HT1080 (cell line): ENCODE measurements around a stretch of chr2.

GRCh38 chr2:85761712-85762093, 7.9 kb downstream of the ATOH8 start:
RAMPAGE:
- cytosol, long total RNA: no peak
- long total RNA: no peak
- nucleus, long total RNA: no peak

GRCh38 chr2:85768707-85769148, 14.9 kb downstream of the ATOH8 start:
RAMPAGE:
- cytosol, long total RNA: no peak
- long total RNA: no peak
- nucleus, long total RNA: no peak

RAMPAGE:
- cytosol, long total RNA: no peak
- long total RNA: no peak
- nucleus, long total RNA: no peak
These were observed 57.5 kb downstream of the ATOH8 start for GRCh38 chr2:85811031-85811862.

RAMPAGE:
- cytosol, long total RNA: no peak
- long total RNA: no peak
- nucleus, long total RNA: no peak
These were observed 23.4 kb upstream of the ST3GAL5 start for GRCh38 chr2:85912039-85912652.

DNA sequence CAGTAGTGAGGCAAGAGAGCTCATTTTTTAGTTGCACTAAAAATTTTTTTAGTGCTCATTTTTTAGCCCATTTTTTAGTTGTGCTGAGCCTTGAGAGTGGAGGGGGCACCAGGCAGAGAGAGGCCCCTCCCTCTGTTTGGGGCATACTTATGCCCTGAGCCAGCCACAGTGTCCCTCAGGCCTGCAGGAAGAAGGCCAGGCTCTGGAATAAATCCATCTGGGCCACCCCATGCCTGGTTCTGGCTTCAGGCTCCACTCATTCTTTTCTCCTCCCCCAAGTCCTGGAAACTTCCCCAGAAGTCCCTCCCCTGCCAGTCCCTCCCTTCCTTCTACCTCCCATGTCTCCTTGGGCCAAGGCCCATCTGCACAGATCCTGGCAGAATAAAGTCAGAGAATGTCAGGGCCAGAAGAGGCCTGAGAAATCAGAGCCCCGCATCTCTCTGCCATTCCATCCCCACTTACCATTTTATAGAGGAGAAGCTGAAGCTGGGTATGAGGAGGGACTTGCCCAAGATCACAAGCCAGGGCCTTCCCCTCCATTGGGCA, 108.3 kb upstream of the ST3GAL5 start:
RAMPAGE:
- cytosol, long total RNA: no peak
- long total RNA: no peak
- nucleus, long total RNA: no peak

GRCh38 chr2:86043870-86044611, 61.6 kb downstream of the POLR1A start:
RAMPAGE:
- cytosol, long total RNA: no peak
- long total RNA: no peak
- nucleus, long total RNA: no peak

DNA sequence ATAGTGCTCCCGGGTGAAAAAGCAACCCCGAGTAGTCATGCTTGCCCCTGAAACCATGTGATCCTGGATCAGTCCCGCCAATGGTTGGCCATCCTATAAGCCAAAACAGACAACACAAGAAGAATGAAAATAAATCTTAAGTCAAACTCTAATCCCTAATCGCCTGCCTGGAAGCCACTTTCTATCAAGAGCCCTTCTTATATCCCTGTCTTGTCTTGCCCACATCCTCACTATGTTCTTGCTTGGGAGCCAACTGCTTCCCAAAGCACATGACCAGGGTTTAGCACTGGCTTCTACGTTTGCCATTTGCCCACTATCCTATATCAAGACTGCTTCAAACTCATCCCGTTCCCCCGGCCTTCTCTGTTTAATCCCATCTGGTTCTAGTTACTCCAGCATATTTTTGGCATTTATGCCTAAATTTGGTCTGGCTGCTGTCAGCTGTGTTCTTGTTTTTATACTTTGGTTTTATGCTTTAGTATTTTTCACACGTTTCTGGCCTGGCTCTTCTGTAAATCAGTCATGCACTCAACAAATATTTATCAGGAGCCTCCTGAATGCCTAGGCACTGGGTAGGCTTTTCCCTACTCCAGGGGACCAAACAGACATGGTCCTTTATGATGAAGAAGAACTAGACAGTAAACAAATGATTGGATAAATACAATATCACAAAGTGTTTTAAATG, 40.2 kb downstream of the POLR1A start:
RAMPAGE:
- cytosol, long total RNA: no peak
- long total RNA: no peak
- nucleus, long total RNA: no peak

DNA sequence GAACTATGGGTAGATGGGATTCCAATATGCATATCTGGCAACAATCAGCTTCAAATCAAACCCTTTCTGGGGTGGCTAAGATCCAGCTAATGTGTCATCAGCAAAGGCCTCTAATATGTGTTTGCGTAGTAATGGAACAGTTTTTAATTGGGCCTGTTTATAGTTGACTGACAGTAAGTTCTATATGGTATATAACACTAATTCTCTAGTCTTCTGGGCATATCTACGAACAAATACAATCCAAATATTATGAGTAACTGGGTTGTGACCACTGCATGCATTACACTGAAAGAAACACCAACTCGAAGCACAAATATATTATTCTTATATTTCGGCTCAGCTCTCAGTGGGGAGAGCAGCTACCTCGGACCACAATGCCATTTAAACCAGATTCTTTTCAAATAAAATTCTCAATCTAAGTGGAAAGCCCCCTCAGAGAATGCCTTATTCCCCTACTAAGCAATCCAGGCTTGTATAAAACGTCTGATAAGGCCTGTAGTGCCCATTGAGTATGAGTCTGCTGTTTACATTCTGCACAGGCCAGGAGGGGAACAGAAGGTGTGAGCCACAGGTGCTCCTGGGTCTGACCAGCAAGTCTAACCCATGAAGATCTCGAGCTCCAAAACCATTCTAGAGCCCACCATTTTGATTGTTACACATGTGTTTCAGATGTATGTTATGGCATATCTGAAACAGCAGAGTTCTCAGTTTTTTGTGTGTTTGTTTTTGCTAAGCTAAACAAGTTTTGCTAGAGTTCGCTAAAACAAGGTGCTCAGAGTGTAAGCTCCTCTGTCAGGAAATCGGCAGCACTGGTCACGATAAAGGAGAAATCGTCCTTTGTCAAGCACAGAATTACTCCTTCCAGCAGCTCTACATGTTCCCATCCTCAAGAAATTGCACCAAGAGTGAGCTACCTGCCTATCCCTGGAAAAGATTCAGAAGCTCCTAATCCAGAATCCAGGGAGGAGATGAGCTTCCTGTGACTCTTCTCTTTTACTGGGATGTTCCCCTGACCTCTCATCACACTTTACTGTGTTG, 16.4 kb downstream of the MRPL35 start:
RAMPAGE:
- cytosol, long total RNA: no peak
- long total RNA: no peak
- nucleus, long total RNA: no peak

DNA sequence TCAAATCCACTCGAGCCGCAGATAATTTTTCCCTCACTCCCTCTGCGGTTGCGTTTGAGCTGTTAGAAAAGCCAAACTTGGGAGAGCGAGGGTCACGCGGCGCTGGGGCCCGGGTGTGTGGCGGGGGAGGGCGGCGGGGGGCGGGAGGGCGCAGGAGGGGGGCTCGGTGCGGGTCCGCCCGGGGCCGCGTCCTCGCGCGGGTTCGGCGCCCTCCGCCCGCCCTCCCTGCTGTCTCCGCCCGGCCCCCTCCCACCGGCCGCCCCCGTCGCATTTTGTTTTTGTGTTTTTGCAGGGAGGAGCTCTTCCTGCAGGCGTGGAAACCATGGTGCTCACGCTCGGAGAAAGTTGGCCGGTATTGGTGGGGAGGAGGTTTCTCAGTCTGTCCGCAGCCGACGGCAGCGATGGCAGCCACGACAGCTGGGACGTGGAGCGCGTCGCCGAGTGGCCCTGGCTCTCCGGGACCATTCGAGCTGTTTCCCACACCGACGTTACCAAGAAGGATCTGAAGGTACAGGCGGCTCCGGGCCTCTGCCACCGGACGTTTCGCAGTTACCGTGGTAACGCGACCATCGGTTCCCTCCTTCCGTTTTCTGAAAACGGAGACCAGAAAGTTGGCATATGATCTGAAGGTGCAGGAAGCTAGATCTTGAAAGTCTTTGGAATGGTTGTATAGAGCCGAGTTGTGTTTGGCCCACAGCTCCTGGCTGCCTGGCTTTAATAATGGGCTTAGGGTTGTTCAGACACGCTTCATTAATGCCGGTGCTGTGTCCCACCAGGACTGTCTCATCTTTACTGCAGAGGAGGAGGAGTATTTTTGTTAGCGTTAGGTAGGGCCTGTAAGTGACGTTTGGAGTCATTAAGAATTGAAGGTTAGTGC, 793 bp downstream of the KDM3A start:
RAMPAGE:
- cytosol, long total RNA: no peak
- long total RNA: no peak
- nucleus, long total RNA: no peak

RAMPAGE:
- cytosol, long total RNA: no peak
- long total RNA: no peak
- nucleus, long total RNA: no peak
These were observed 20.6 kb downstream of the KDM3A start for GRCh38 chr2:86461590-86462373.

GRCh38 chr2:86631719-86632323, 8.2 kb upstream of the RNF103 start:
RAMPAGE:
- cytosol, long total RNA: no peak
- long total RNA: no peak
- nucleus, long total RNA: no peak

DNA sequence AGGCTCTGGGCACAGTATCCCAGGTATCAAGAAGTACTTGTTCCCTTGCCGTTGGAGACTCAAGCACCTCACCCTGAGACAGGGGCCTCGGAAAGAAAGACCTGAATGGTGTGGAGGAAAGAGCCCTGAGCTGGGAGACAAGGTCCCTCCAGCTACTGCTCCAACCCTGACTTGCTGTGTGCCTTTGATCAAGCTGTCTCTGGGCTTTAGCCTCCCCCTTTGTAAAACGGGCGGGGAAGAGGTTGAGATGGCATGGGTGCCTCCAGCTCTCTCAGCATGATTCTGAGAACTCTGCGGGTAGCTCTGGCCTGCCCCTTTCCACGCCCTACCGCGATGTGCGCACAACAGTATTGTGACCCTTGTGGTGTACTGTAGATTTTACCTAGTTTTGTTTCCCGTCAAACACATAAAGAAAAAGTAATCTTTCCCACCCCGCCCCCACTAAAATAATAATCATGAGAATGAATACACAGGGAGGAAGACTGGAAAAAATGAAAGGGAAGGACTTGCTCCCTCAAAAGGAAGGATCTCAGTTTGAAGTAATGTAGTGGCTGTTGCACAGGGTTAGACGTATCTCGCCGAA, 5.3 kb downstream of the CD8A start:
RAMPAGE:
- cytosol, long total RNA: no peak
- long total RNA: no peak
- nucleus, long total RNA: no peak

RAMPAGE:
- cytosol, long total RNA: no peak
- long total RNA: no peak
- nucleus, long total RNA: no peak
These were observed 2.5 kb downstream of the CD8A start for GRCh38 chr2:86788103-86788694.

DNA sequence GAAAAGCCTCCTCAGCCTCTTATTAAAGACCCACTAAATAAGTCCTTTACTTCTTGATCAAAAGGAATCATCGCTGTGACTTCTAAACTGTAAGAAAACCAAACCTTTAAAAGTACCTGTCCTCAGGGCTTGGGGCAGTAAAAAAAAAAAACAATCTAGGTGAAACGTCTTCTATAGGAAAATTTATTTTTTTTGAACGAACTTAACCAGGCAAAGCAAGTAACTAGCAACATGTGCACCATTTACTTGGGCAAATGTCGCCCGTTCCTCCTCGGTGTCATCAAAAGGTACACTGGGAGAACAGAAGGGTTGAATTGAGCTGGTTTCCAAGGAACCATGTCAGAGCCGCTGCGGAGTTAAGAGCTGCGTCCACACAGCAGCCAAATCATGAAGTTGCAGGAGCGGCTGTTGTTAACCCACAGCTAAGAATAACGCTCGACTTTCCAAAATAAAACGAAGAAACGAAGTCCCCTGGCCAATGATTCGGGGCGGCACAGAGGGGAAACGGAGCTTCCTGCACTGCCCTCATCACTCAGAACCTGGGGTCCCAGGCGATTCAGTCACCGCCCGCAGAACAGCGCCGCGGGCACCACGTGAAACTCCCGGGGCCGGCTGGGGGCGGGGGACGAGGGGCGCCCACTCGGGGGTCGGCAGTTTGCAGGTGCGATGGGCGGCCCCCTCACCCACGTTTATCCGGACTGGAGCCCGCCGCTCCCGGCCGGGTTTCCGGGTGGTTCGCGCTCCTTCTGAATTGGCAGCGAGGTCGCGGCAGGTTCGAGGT, 53.5 kb upstream of the PLGLB1 start:
RAMPAGE:
- cytosol, long total RNA: no peak
- long total RNA: no peak
- nucleus, long total RNA: no peak

RAMPAGE:
- cytosol, long total RNA: no peak
- long total RNA: no peak
- nucleus, long total RNA: no peak
These were observed 327.2 kb upstream of the PLGLB1 start for GRCh38 chr2:87348420-87349672.

DNA sequence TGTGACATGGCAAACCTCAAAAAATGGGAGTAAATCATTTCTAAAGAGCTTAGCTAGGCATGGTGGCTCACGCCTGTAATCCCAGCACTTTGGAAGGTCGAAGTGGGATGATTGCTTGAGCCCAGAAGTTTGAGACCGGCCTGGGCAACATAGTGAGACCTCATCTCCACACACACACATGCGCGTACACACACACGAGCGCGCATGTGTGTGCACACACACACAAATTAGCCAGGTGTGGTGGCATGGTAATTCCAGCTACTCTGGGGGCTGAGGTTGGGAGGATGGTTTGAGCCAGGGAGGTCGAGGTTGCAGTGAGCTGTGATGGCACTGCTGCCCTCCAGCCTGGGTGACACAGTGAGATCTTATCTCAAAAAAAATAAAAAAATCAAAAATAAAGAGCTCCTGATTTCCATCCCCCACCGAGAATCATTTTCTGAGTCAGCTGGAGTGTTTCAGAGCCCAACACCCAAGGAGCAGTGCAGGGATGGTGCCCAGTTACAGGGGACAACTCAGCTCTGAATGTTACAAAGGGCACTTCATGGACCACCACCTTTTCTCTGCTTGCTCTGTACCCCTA, 261.5 kb upstream of the PLGLB2 start:
RAMPAGE:
- cytosol, long total RNA: no peak
- long total RNA: no peak
- nucleus, long total RNA: no peak

RAMPAGE:
- cytosol, long total RNA: no peak
- long total RNA: no peak
- nucleus, long total RNA: no peak
These were observed 252.7 kb upstream of the PLGLB2 start for GRCh38 chr2:87495135-87495669.

GRCh38 chr2:87501025-87501529, 246.8 kb upstream of the PLGLB2 start:
RAMPAGE:
- cytosol, long total RNA: no peak
- long total RNA: no peak
- nucleus, long total RNA: no peak

DNA sequence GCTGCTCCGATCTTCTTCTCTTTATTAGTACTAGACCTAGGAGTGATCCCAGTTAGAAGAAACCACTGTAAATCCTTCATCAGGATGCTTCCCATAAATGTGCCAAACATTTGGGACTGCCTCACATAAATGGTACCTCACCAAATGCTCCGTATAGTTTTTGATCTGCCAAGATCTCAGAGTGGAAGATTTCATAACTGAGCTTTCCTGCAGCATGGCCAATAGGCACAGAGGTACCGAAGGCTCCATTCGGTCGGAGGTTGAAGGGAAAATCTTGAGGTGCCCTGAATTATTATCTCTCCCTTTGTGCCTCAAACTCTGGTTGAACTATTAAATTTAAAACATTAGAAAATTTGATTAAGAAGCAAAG, 10.5 kb upstream of the FABP1 start:
RAMPAGE:
- cytosol, long total RNA: no peak
- long total RNA: no peak
- nucleus, long total RNA: no peak

DNA sequence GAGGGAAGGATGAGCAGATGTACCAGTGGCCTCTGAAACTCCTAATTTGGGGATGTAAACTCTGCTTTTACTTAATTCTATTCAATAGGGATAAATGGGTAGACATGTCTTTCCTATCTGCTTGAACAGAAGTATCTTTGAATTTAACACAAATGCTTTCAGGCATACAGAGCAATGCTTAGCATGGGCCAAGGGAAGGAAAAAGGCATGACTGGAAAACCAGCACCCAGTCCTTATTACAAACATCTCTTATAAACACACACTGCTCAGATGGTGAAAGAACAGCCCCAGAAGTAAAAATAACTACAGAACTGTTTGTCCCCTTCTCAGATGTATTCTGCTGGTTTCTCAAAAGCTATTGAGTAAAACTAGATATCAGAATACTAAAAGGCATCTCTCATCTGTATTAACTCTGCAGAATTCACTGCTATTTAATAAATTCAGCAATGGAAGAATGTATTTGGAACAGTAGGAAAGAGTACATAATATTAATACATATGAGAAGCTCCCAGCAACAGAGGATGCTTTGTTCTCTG, 4.5 kb upstream of the THNSL2 start:
RAMPAGE:
- cytosol, long total RNA: no peak
- long total RNA: no peak
- nucleus, long total RNA: no peak